Cardiac septum (tissue), 1 donor: ENCODE measurements around a stretch of chr22.

- PRO-cap, result no peak
Measured at GRCh38 chr22:12097755-12098109, 3430.3 kb upstream of the OR11H1 start.

- PRO-cap, result no peak
Measured at GRCh38 chr22:16183856-16184403, 408.7 kb downstream of the CCT8L2 start.

GRCh38 chr22:17035854-17036698 lies 28.1 kb upstream of the GAB4 start:
- PRO-cap, result no peak

DNA sequence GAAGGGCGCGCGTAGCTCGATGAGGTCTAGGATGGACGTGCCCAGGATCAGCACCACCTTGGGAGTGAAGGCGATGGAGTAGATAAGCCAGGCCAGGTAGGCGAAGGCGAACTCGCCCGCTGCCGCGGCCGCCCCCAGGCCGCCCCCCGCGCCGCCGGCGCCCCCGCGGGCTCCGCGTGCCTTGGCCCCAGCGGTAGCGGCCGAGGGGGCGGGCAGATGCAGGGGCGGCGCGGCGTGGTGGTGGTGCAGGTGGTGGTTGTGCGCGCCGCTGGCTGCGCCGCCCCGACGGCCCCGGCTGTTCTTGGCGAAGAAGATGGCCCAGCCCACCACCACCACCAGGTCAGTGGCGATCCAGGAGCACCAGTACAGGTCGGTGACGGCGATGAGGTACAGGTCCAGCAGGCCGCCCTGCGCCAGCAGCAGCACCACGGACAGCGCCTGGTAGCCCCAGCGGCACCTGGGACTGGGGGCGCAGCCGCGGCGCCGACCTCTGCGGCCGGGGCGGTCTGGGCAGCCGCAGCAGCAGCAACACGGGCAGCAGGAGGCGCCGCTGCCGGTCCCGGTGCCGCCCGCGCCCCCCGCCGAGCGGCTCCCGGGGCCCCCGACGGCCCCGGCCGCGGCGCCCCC lies 960 bp downstream of the TMEM121B start:
- PRO-cap, result no peak

GRCh38 chr22:17159532-17160206 lies 592 bp upstream of the HDHD5 start:
- PRO-cap, result no peak

- PRO-cap, result bidirectional peak, plus-strand start at chr22:17171655, minus-strand start at chr22:17171458; bidirectional peak, plus-strand start at chr22:17171920, minus-strand start at chr22:17171874
Measured at GRCh38 chr22:17170898-17172212, 12.3 kb upstream of the HDHD5 start.

DNA sequence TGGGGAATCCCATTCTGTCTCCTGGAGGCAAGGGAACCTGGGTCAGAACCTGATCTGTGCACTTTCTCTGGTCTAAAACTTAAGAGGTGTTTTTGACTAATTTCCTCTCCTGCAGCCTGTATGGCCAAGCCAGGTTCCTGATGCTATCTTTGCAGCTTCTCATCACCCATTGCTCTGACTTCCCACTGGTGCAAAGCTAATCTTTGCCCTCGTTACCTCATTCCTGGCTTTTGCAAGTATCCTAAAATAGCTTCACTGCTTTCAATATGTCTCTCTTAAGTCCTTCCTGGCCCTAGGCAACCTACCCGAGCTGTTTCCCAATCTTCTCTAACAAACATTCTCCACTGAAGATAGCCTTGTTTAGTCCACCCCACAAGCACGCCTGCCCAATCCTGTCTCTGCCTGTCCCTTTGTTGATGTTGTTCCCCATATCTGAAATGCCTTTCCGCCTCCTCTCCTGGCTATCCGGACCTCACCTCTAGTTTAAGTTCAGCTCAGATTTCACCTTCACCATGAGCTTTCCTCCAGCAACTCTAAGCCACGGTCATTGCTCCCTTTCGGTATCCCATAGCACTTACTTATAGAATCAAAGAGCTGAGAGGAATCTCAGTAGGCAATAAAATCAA lies 30.1 kb upstream of the CECR2 start:
- PRO-cap, result no peak

- PRO-cap, result no peak
Measured at GRCh38 chr22:17552498-17553301, 10.6 kb upstream of the SLC25A18 start.

- PRO-cap, result no peak
Measured at GRCh38 chr22:17739699-17740216, 34.5 kb downstream of the BID start.

GRCh38 chr22:17776108-17776322 lies 1.7 kb upstream of the BID start:
- PRO-cap, result no peak

GRCh38 chr22:17804655-17805089 lies 30.4 kb upstream of the BID start:
- PRO-cap, result no peak

- PRO-cap, result no peak
Measured at GRCh38 chr22:17845615-17846254, 71.5 kb upstream of the BID start.

- PRO-cap, result no peak
Measured at GRCh38 chr22:17887021-17887753, 112.9 kb upstream of the BID start.

DNA sequence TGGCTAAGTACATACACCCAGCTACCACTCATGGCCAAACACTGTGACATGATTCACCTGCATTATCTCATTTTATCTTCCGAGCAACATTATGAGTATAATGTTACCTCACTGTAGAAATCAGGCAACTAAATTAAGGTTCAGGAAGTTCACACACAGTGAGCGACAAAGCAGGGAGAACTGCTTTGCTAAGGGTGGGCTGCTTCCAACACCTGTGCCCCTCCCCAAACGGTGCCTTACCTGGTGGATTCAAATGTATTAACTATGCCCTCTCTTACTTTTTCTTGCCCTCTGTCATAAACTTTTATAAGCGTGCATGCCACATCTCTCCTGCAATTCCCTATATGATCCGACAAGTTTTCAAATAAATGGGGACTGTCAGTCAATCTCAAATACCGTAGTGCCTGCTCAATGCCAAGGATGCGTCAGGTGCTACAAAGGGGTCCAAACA lies 75.0 kb downstream of the MICAL3 start:
- PRO-cap, result no peak

GRCh38 chr22:17969540-17970389 lies 54.6 kb downstream of the MICAL3 start:
- PRO-cap, result unidirectional peak, plus-strand start at chr22:17970035

- PRO-cap, result no peak
Measured at GRCh38 chr22:17972194-17973053, 51.9 kb downstream of the MICAL3 start.

DNA sequence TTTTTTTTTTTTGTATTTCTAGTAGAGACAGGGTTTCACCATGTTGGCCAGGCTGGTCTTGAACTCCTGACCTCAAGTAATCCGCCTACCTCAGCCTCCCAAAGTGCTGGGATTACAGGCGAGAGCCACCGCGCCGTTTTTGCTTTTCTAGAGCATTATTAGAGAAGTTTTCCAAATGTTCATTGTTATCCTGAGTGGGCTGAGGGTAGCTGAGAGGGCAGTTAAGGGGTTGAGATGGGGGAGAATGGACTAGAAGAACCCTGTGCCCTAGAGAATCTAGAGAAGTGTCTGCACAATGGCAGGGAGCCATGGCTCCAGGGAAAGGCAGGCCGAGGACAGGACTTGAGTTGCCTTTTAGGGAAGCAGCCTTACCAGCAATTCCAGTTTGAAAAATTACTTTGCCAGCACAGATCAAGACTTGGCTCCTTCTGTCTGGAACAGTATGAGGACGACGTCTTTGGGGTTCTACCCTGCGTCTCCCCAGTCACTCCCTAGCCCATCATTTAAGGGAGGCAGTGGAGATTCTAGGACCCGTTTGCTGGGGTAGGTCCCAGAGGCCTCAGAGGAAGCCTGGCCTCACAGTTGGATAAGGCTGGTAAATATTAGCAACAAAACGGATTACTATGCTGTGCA lies 25.7 kb upstream of the MICAL3 start:
- PRO-cap, result no peak

- PRO-cap, result bidirectional peak, plus-strand start at chr22:18068606, minus-strand start at chr22:18068374
Measured at GRCh38 chr22:18067616-18068917, 9.7 kb upstream of the PEX26 start.

GRCh38 chr22:18070570-18071280 lies 7.1 kb upstream of the PEX26 start:
- PRO-cap, result no peak

- PRO-cap, result no peak
Measured at GRCh38 chr22:18087370-18087863, 9.6 kb downstream of the PEX26 start.